Ovary (tissue), 7 donors: ENCODE results near the genes U2AF2, NLRP8, ZNF471 and PEG3.

- PRO-cap, 7 experiments, result peak in 7 of 7 experiments; most common plus-strand start chr19:55643198 (in 2); most common minus-strand start chr19:55643045 (in 6)
- RAMPAGE, long total RNA, 2 experiments, result no peak in any of the 2 experiments
These were observed 509 bp upstream of the ZNF581 start for GRCh38 chr19:55642730-55643549.

DNA sequence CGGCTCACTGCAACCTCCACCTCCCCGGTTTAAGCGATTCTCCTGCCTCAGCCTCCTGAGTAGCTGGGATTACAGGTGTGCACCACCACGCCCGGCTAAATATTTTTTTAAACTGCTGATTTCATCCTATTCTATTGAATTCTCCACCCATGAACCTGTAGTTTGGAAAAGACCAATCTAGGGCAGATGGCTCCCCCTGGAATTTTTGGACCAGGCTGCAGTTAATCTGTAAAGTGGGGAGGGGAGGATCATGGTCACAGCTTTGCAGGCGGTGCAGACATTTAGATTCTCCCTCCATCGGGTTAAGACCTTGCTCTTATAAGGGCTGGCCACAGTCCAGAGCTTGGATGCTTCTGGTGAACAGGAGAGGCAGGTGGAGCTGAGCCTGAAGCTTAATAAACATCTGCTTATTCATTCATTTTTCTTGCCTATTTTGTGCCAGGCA, 1.1 kb upstream of the CCDC106 start:
- PRO-cap, 7 experiments, result no peak in any of the 7 experiments
- RAMPAGE, long total RNA, 2 experiments, result no peak in any of the 2 experiments

- PRO-cap, 7 experiments, result peak in 7 of 7 experiments; most common plus-strand start chr19:55655039 (in 7); most common minus-strand start chr19:55655301 (in 7)
- RAMPAGE, long total RNA, 2 experiments, result start-site peak on the plus strand in 2 of 2 experiments, at chr19:55654950-55655057 at its widest, 669 to 1,141 reads per replicate
These were observed at the start of gene U2AF2 for GRCh38 chr19:55654933-55655999. Gene U2AF2, plus strand, starts transcription at chr19:55655035.

DNA sequence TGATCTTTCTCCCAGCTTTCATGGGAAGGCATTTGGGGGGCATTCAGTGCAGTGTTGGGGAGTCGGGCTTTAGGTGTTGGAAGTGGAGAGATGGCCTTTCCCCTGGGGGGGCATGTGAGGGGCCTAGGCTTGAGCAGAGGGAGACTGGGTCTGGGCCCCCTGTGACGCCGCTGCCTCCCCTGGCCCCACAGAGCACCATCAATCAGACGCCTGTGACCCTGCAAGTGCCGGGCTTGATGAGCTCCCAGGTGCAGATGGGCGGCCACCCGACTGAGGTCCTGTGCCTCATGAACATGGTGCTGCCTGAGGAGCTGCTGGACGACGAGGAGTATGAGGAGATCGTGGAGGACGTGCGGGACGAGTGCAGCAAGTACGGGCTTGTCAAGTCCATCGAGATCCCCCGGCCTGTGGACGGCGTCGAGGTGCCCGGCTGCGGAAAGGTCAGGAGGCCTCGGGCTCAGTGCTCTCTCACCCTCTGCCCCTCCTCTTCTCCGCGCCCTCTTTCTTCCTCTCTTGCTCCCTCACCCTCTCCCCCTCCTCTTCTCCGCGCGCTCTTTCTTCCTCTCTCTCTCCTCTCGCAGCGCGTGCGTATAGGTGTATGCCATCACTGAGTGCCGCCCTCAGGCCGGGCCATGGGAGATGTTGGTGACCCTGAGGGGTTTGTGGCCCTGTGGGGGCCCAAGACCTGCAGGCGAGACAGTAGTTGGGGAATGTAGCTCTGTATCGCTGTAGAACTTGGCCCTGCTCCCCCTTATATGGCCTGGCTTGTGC, 5.6 kb upstream of the EPN1 start:
- PRO-cap, 7 experiments, result no peak in any of the 7 experiments
- RAMPAGE, long total RNA, 2 experiments, result no peak in any of the 2 experiments

- PRO-cap, 7 experiments, result no peak in any of the 7 experiments
- RAMPAGE, long total RNA, 2 experiments, result no peak in any of the 2 experiments
These were observed 10.3 kb downstream of the EPN1 start for GRCh38 chr19:55685216-55685867.

- PRO-cap, 7 experiments, result no peak in any of the 7 experiments
- RAMPAGE, long total RNA, 2 experiments, result no peak in any of the 2 experiments
These were observed at the start of gene NLRP8 for GRCh38 chr19:55947675-55948000. Gene NLRP8, plus strand, starts transcription at chr19:55947832.

GRCh38 chr19:56080571-56081655, 40.2 kb downstream of the ZNF787 start:
- PRO-cap, 7 experiments, result no peak in any of the 7 experiments
- RAMPAGE, long total RNA, 2 experiments, result no peak in any of the 2 experiments

DNA sequence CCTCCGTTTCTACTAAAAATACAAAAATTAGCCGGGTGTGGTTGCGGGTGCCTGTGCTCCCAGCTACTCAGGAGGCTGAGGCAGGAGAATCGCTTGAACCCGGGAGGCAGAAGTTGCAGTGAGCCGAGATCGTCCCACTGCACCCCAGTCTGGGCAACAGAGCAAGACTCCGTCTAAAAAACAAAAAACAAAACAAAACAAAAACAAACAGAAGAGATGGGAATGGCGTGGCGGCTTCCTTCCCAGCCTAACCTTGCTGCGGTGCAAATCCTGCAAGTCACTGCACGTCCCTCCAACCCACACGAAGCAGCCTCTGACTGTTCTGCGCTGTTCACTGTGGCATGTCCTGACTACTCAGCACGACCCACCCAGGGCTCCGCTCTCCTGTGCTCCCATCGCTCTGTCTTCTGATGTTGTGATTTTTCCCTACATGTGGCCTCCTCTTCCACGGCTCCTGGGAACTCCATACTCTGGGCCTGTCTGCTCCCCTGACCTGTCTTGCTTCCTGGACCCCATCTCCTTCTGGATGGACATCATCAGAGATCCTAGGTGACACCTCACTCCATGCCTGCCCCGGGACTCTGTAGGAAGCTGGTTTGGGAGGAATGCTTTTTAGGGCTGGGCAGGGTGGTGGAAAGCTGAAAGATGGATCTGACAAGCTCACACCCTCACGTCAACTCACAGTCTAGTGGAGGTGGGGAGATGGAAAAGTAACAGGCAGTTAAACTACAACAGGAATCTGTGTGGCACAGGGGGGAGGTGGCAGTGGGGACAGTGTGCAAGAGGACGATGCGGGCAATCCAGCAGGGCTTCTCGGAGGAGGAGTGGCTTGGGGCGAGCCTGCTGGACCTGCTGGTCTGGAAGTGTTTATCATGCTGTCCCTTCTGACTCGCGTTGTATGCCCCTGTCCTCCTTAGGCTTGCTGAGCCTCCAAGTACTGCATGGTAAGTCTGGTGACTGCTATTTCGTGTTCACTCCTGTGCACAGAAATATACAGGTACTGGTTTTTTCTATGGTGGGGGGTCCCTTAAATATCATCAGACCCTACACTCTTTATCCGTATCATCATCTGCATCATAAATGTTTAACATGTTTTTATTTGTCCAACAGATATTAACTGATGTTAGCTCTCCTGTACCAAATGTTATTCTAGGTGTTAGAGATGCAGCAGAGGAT, 18.8 kb downstream of the ZSCAN5A start:
- PRO-cap, 7 experiments, result no peak in any of the 7 experiments
- RAMPAGE, long total RNA, 2 experiments, result start-site peak on the minus strand in 1 of 2 experiments, centred at position 681 of the sequence, 10 reads per replicate

- PRO-cap, 7 experiments, result peak in 5 of 7 experiments; most common plus-strand start chr19:56306081 (in 1); most common minus-strand start chr19:56306315 (in 5)
- RAMPAGE, long total RNA, 2 experiments, result no peak in any of the 2 experiments
These were observed 8.6 kb downstream of the ZSCAN5A start for GRCh38 chr19:56305891-56306510.

DNA sequence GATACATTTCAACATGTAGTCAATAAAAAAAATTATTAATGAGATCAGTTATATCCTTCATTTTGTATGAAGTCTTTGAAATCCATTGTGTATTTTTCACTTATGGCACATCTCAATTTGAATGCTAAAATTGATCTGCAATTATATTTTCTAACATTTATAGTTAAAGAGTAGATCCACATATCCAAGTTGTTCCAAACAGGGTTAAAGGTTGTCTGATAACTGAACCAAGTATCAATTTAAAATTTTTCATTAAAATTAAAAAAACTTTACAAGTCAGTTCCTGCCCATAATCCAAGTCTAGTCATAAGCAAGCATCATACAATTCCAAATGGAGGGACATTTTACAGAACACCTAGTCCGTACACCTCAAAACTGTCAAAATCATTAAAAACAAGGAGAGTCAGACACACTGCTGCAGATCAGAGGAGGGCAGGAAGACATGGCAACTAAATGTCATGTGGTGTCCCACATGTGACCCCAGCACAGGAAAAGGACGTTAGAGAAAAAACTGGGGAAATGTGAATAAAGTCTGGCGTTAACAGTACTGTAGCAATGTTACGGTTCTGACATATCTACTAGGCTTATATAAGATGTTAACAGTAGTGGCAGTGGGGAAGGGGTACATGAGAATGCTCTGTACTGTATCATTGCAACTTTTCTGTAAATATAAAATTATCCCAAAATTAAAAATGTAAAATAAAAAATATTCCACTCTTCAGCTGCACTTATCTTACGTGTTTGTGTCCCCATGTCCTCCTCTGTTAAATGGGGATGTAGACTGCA, 2.4 kb downstream of the ZSCAN5A start:
- PRO-cap, 7 experiments, result no peak in any of the 7 experiments
- RAMPAGE, long total RNA, 2 experiments, result no peak in any of the 2 experiments

DNA sequence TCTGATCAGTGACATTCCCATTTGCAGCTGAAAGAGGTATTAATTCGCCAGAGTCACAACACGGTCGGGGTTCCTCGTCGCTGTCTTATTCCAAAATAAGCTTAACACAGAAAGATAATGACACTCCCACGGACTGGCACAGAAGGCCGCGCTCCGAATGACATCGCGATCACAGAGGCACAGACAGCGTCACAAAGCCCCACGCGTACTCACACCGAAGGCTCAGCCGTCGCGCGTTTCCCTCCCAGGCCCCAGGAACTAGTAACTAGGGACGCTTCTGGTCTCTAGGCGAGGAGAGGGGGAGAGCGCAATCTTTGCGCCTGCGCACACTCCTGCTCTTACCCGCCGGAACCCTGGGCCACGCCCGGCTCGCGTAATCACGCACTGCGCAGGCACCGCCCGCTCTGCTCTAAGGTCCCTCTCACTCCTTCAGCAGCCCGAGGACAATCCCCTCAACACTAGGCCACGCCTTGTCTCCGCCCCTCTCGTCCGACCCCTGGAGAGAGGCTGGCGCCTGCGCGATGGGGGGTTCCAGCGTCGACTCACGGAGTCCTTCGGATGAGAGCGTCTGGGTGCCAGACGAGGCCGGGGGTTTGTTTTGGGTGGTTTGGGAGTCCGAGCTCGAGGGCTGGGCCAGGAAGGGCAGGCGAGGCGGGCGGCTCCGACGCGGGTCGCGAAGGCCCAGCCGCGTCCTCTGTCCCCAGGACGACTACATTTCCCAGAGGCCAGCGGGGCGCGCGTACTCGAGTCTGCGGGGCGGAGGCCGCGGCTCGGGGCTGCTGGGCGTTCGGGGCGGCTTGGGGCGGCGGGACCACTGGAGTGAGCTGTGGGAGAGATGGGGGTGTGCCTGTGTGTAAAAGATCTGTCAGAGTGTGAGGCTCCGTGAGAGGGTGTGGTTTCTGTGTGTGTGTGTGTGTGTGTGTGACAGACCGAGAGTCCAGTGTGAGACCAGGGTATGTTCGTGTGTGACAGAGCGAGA, at the start of gene ZNF471:
Gene ZNF471, plus strand, starts transcription at position 526 of the 979 bp plus-strand sequence.
- PRO-cap, 7 experiments, result peak in 7 of 7 experiments; most common plus-strand start position 742 of the sequence (in 6); most common minus-strand start position 260 of the sequence (in 7)
- RAMPAGE, long total RNA, 2 experiments, result start-site peak on the plus strand in 2 of 2 experiments, centred at positions 498 to 762 of the sequence, 17 to 98 reads per replicate

GRCh38 chr19:56660639-56661382, 10.7 kb downstream of the ZNF835 start:
- PRO-cap, 7 experiments, result peak in 4 of 7 experiments; most common plus-strand start chr19:56661005 (in 3); most common minus-strand start chr19:56660929 (in 4)
- RAMPAGE, long total RNA, 2 experiments, result no peak in any of the 2 experiments

DNA sequence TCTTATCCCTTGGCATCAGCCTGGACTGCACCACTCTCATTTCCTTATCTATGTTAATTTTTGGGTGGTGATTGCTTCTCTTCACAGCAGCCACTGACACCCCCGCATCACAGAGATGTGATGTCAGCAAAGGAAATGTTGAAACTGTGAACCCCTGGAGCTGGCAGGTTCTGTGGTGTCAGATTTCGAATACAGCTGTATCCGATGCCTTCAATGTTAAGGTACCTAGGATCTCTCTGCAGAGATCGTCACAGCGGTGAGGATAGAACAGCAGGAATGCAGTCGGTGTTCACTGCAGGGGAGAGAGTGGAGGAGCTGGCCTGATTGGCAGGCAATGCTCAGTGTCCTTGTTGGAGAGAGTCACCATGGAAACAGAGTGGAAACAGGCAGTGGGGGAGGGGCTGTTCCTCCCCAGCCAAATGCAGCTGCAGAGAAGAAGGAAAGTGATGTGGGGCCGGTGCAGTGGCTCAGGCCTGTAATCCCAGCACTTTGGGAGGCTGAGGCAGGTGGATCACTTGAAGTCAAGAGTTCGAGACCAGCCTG, 79.5 kb upstream of the ZNF835 start:
- PRO-cap, 7 experiments, result peak in 5 of 7 experiments; most common plus-strand start position 241 of the sequence (in 3); most common minus-strand start position 308 of the sequence (in 5)
- RAMPAGE, long total RNA, 2 experiments, result no peak in any of the 2 experiments

GRCh38 chr19:56840342-56841522, at the start of gene PEG3:
Gene PEG3, minus strand, starts transcription at chr19:56840726.
- PRO-cap, 7 experiments, result peak in 7 of 7 experiments; most common plus-strand start chr19:56840875 (in 6); most common minus-strand start chr19:56840726 (in 7)
- RAMPAGE, long total RNA, 2 experiments, result start-site peak on the plus strand in 1 of 2 experiments, at chr19:56840849-56840953 at its widest, 11 reads per replicate; start-site peak on the minus strand in 2 of 2 experiments, at chr19:56840691-56840729 at its widest, 7,072 to 7,220 reads per replicate

DNA sequence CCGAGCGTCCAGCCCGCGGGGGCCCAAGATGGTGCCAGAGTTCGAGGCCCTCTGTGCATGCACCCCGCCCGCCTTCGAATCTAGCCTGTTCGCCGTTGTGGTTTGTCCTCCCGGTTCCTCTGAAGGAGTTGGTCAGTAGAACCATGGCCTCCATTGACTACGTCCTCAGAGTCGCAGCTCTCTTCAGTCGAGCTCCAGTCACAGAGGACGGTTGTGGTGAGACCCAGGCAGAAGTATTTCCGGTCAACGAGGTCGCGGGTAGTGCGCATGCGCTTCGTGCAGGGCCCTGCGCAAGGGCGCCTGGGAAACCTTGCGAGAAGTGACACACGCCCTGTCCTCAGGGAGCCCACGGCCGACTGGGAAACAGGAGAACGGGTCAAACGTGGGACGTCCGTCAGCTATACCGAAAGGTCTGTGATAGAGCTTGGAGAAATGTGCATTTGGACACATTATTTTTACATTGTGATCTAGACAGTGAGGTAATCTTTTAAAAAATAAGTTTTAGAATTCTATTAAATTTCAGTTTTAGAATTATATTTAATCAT, 24.2 kb upstream of the PEG3 start:
- PRO-cap, 7 experiments, result no peak in any of the 7 experiments
- RAMPAGE, long total RNA, 2 experiments, result no peak in any of the 2 experiments

GRCh38 chr19:56891096-56891369, 50.5 kb upstream of the PEG3 start:
- PRO-cap, 7 experiments, result no peak in any of the 7 experiments
- RAMPAGE, long total RNA, 2 experiments, result no peak in any of the 2 experiments

DNA sequence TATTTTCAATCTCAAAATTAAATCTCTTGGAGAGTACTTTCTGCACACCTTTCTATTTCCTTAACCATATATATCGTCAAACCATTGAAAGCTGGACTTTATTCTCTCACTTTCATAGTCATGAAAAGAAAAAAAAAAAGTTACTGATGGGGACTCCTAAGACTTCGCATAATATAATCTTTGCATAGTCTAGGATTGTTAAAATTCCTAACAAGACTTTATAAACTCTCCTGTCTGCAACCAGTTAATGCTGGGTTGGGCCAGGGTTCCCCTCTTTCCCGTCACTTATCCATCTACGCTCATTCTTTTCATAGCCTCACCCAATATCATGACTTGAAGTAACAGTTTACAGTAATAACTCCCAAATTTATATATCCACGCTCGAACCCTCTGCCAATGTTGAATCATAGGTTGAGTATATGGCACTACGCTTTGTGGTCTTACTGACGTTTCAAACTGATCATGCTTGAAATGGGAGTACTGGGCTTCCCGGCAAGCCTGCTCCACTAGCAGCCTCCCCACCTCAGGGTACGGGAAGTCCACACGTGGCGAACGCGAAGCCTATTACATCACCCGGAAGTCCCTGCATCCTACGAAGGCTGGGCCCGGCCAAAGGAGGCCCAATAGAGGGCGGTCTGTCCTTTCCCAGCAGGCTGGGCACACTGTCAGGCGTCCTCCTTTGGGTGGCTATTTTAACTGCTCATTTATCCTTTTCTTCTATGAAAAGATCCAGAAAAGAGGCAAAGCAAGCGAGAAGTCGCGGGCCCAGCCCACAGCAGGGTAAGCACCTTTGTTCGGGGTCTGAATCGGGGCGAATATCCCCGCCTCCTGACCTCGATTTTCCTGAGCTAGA, 714 bp upstream of the ZNF460 start:
- PRO-cap, 7 experiments, result peak in 7 of 7 experiments; most common plus-strand start position 623 of the sequence (in 4); most common minus-strand start position 525 of the sequence (in 4)
- RAMPAGE, long total RNA, 2 experiments, result start-site peak on the plus strand in 2 of 2 experiments, centred at positions 632 to 720 of the sequence, 30 to 364 reads per replicate; start-site peak on the minus strand in 2 of 2 experiments, centred at positions 313 to 505 of the sequence, 10 to 15 reads per replicate

GRCh38 chr19:57317480-57317960, 2.8 kb upstream of the ZNF543 start:
- PRO-cap, 7 experiments, result no peak in any of the 7 experiments
- RAMPAGE, long total RNA, 2 experiments, result no peak in any of the 2 experiments

DNA sequence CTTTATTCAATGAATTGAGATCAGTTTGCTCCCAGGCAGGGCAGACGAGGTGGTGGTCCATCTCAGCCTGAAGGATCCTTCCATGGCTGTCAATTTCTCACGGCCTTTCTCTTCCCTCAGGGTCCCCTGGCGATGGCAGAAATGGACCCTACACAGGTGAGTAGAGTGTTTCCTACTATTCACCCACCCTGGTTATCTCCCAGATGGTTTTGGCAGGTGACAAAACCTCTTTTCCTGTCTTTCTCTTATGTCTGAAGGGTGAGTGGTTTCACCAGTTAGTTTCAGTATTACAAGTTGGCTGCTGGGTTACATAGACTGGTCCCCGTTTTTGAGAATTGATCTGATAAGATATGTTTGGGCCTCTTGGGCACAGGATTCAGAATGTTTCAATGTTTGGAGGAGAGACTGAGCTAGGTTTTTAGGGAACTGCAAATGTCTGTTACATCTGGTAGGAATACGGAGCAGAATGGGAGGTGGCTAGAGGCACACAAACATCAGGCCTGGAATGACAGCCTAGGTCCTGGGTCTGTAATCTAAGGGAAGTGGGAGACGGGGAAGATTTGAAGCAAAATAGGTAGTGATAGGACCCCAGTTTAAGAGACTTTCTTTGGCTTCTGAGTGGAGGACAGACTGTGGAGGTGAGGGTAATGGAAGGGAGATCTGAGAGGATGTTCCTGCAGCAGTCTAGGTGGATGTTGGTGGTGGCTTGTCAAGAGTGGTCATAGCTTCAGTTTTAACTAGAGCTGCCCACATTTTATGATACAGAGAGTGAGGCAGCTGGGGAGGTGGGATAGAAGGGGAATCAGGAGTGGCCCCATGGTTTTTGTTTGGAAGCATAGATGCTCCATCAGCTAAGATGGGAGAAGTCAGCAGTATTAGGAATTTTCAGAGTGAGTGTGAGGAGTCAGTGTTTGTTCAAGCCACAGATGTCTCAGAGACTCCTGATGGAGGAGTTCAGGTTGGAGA, 4.7 kb downstream of the ZNF548 start:
- PRO-cap, 7 experiments, result no peak in any of the 7 experiments
- RAMPAGE, long total RNA, 2 experiments, result no peak in any of the 2 experiments

DNA sequence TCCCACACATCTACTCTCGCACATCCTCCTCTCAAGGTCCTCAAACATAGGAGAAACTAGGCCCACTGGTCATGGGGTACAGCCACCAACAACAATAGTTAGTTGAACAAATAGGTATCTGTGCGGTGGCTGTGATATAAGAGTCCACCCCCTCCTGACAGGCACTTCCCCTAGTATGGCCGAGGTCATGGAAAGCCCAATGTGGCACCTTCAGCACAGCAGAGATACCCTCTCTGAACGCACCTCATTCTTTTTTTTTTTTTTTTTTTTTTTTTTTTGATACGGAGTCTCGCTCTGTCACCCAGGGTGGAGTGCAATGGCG, 1.3 kb downstream of the ZNF552 start:
- PRO-cap, 7 experiments, result no peak in any of the 7 experiments
- RAMPAGE, long total RNA, 2 experiments, result no peak in any of the 2 experiments